Pulmonary lymph node (tissue), 1 donor: ENCODE results near the genes NSFL1C, EBF4 and CPXM1.

GRCh38 chr20:1427344-1428320, 34.8 kb upstream of the FKBP1A start:
- PRO-cap: no peak

- PRO-cap: unidirectional peak, minus-strand start at chr20:1466837; unidirectional peak, minus-strand start at chr20:1466893
These were observed at the start of gene NSFL1C for GRCh38 chr20:1466755-1467374. Gene NSFL1C, minus strand, starts transcription at chr20:1466849.

- PRO-cap: no peak
These were observed 62.5 kb upstream of the SIRPA start for GRCh38 chr20:1832691-1833046.

DNA sequence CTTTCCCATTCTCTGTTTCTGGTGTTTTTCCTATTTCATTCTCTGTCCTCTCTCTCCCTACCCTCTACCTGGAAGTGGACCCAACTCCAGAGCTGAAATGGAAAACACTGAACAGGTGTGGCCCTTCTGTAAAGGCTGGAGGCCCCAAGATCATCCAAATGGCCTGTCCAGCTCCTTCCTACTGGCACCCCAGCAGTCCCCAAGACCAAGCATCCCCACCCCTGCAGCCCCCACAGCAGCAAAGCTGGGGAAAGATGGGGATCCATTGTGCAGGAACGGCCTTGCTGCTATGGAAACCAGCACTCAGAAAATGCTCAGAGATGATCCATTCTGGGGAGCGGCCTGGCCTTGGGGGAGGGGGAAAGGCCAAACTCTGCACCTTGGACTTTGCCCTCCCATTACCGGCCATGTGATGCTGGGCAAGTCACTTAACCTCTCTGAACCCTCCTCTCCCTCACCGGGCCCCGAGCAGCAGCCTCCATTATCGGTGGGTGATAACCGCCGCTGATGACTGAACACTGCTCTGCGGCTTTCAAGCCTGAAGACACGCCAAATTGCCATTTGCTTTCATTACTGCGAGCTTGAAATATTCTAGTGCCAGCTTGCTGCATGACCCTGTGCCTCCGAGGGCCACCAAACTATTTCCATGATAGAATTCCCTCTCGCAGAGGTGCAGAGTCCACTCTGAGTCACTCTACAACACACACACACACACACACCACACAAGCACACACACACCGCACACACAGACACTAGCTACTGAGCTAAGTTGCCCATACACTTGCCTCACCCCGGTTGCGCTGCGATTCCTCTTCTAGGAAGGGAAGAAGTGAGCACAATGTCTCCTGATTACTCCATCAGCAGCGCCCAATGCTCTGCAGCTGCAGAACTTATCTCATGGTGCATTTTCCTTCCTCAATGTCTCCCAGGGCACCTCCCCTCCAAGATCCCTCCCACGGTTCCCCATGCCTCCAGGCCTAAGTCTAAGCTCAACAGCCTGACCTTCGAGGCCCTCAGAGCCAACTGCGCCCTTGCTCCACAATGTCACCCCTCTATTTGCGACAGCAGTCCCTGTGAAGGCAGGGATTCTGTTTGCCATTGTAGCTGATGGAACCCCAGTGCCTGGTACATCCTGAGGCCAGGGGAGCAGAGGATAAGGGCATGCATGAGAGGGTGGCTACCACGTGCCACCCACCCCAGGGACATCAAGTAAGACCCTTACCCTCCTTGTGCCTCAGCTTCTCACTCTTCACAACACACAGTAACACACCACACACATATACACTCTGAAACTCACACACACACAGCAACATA, 20.5 kb upstream of the SIRPA start:
- PRO-cap: no peak

DNA sequence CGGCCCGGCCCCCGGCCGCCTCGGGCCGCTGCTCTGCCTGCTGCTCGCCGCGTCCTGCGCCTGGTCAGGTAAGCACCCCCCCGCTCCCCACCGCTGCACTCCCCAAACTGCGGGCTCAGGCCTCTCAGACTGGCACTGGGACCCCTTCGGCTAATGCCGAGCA, 133 bp downstream of the SIRPA start:
- PRO-cap: no peak

DNA sequence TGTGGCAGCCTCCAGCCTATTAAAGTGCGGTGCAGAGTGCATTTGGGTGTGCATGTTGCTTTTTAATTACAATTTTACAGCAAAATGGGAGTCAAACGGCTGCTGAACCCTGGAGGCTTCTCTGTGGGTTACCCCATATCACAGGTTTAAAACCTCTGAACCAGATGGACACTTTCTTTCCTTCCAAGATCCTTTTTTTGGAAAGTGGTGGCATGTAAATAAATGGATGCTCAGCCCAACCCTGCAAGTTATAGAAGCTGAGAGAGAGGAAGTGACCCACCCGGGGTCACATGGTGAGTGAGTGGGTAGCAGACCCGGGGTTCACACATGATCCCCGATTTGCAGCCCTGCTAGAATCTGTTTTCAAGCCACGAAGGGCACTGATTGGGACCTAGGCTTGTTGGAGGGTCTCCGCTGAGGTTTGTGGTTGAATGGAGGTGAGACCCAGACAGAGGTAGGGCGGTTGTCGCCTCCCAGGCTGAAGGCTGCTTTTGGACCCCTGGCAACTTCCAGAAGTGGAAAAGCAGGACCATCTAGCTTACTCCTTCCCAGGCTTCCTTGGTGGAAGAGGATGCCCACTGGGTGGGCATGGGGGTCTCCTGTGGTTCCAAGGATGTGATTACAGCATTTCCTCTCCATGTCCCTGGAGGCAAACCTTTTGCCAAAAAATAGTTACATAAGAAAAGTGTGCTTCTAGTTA, 32.1 kb downstream of the SIRPA start:
- PRO-cap: no peak

DNA sequence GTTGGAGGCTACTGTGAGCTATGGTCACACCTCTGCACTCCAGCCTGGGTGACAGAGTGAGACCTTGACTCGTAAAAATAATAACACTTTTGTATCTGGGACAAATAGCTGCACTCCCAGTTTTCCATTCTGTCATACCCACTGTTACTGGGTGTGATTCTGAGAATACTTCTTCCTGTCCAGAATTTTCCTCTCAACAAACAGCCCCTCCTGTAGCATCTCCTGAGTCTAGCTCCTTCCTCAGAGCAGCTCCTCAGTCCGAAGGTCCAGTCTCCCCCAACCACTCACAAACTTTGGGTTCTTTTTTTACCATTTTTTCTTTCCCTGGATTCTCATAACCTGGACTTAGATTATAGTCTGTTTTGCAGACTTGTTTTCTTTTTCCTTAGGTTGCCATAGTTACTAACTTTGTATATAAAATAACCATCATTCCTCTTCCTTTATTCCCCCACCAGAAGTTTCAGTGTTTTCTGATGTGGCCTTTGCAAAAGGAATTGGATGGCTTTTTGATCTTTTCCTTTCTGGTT, 12.8 kb downstream of the STK35 start:
- PRO-cap: no peak

GRCh38 chr20:2255491-2256319, 40.1 kb upstream of the TGM3 start:
- PRO-cap: no peak

GRCh38 chr20:2461594-2461898, 9.0 kb downstream of the SNRPB start:
- PRO-cap: no peak

DNA sequence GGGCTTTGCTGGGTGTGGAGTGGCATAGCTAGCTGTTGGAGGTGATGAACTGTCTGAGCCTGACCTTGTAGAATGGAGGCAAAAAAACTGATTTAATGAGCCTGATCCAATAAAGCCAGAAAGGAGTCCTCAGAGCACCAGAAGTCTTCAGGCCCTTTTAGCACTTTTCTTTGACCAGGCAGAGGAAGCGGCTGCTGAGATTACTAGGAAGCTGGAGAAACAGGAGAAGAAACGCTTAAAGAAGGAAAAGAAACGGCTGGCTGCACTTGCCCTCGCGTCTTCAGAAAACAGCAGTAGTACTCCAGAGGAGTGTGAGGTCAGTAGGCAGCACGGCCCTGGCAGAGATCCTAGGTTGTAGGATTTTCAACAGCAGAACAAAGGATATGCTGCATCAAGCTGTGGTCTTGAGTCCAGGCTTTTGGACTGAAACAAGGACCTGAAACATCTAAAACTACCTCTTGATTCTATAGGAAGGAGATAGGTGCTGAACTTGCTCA, 4.5 kb downstream of the NOP56 start:
- PRO-cap: no peak

GRCh38 chr20:2657400-2658212, 5.2 kb downstream of the NOP56 start:
- PRO-cap: no peak

DNA sequence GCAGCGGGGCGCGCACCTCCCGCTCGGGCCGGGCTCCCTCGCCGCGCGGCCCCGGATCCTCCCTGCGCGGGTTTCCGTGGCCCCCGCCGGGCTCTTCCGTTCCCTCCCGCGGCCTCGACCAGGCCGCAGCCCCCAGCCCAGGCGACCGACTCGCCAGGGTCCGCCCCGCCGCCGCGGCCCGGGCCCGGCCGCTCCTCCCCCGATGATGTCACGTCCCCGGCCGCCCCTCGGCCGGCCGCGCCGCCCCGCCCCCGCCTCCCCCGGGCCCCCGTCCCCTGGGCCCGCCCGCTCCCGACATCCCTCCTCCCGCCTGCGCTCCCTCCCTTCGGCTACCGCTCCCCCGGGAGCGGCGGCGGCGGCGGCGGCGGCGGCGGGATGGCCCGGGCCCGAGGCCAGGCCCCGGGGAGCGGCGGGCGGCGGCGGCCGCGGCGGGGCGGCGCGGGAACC, at the start of gene EBF4:
Gene EBF4, plus strand, starts transcription at position 322 of the 447 bp plus-strand sequence.
- PRO-cap: bidirectional peak, plus-strand start at position 328 of the sequence, minus-strand start at position 152 of the sequence

DNA sequence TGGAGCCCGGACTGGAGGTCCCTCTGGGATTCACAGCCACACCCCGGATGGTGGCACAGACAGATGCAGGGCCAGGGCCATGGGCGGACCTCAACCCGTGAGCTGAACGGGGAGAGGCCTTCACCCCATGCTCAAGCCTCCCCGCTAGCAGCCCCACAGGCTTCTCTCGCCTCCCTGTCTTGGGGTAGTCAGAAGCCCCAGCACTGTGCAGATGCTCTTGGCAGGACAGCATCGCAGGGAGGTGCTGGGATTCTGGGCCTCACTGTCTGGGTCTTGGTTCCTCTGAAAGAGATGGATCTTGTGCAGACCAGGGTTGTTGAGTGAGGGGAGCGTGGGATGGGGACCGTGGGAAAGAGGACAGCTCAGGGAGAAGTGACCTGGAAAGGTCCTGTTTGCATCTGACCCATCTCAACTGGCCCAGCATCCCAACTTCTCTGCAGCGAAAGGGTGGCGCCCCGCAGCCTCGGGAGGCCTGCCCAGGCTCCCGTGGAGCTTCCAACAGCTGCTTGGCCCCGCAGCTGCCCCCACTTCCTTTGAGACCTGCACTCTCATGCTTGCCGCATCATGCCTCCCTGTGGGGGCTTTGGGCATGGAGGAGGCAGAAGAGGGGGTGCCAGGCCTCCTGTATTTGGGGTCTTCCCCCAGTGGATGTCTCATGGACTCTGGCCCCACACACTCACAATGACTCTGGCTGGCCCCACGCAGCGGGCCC, 41.0 kb downstream of the CPXM1 start:
- PRO-cap: no peak

- PRO-cap: no peak
These were observed 799 bp downstream of the CPXM1 start for GRCh38 chr20:2799504-2800151.

DNA sequence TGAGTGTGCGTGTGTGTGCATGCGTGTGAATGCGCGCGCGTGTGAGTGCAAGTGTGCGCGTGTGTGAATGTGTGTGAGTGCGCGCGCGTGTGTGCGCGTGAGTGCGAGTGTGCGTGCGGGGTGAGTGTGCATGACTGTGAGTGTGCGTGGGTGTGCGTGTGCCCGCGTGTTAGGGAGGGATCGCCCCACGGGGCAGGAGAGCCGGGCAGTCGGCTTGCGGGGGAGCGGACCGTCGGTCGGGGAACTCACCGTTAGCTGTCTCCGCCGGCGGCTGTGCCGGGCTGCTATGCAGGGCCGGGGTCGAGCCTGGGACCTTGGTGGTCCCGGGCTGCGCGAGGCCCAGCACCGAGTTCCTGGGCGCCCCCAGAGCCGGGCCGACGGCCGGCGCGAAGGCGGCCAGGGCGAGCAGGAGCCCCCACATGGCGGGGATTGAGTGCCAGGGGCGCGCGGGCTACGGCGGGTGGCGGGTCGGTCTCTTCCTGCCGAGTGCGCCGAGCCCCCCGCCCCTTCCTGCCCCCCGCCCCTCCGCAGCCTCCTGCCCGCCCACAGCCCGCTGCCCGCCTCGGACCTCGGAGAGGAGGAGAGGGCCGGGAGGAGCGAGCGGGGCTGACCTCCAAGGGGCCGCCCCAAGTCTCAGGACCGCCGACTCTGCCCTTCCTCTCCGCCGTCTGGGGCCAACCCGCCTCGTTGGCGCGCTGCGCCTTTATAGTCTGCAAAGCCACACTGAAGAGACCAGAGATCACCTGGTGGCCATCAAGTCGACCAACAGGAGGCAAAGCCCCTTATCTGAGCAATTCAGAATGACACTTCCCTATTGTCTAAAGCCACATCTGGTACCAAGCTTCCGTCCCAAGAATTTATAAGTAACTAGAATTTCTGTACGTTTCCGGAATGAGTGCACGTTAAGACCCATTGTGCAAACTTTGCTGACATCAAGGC, at the start of gene CPXM1:
Gene CPXM1, minus strand, starts transcription at position 476 of the 939 bp plus-strand sequence.
- PRO-cap: no peak

- PRO-cap: no peak
These were observed 1.8 kb downstream of the PCED1A start for GRCh38 chr20:2838417-2839203.

DNA sequence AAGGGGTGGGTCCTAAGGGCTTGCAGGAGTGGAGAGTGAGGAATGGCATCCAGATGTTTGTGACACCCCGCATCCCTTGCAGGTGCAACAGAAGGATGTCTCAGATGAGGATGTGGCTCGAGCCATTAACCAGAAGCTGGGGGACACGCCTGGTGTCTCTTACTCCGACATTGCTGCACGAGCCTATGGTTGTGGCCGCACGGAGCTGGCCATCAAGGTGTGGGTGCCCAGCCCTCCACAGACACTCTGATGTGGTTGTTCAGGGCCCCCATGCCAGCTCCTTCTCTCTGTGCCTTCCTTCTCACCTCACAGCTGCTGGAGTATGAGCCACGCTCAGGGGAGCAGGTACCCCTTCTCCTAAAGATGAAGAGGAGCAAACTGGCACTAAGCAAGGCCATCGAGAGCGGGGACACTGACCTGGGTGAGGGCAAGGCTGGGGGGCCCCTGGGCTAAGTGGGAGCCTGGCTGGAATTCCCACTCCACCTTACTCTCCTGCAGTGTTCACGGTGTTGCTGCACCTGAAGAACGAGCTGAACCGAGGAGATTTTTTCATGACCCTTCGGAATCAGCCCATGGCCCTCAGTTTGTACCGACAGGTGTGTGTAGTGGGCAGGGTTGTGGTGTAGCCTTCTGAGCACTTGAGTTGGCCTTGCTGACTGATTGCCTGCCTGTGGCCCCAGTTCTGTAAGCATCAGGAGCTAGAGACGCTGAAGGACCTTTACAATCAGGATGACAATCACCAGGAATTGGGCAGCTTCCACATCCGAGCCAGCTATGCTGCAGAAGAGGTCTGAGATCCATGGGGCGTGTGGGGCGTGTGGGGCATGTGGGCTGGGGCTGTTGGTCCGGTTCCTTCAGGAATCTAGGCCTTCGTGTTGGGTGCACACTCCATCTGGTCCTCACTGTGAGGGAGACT, 9.2 kb upstream of the PTPRA start:
- PRO-cap: no peak

DNA sequence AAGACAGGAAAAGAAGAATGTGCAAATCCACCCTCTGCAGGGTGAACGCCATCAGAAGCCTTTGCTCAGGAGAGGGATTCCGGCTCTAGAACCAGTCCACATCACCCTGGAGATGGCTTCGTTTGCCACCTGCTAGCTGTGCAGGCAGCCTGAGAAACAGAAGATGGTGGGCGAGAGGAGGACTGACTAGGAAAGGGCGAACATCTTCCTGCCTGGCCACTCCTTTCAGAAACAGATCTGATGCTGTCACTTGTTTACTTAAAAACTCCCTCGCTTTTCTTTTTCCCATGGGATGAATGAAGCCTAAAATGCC, 1.1 kb downstream of the PTPRA start:
- PRO-cap: no peak

GRCh38 chr20:3020999-3021588, 22.3 kb upstream of the GNRH2 start:
- PRO-cap: no peak

DNA sequence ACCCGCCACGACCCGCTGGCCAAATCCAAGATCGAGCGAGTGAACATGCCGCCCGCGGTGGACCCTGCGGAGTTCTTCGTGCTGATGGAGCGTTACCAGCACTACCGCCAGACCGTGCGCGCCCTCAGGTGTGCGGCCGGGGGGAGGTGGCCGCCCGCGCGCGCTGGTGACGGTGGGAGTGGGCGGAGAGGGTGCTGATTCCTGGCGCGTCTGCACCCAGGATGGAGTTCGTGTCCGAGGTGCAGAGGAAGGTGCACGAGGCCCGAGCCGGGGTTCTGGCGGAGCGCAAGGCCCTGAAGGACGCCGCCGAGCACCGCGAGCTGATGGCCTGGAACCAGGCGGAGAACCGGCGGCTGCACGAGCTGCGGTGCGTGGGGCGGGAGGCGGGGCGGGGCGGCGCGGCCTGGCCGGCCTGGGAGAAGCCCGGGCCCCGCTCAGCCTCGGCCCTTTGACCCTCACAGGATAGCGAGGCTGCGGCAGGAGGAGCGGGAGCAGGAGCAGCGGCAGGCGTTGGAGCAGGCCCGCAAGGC, 366 bp downstream of the MRPS26 start:
- PRO-cap: bidirectional peak, plus-strand start at position 227 of the sequence, minus-strand start at position 111 of the sequence